ENCODE measurements around a stretch of chr14.

DNA sequence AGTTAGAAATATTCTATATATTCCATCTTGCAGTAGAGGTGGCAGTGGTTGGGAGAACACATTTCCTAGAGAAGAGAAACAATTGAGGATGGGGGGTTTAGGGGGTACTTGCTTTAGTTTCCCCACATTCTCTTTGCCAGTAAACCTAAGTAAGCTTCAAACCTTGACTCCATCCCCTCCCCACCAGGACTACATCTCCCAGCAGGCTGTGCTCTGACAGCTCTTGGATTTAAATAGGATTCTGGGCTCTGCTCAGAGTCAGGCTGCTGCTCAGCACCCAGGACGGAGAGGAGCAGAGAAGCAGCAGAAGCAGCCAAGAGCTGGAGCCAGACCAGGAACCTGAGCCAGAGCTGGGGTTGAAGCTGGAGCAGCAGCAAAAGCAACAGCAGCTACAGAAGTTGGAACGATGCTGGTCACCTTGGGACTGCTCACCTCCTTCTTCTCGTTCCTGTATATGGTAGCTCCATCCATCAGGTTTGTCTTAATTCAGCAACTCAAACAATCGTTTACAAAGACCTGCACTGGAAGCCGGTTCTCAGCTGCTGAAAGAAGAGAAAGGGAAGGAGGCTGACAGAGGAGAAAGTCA is 20.6 kb downstream of the RDH12 start:
- PRO-cap = unidirectional peak, plus-strand start at position 258 of the sequence

- PRO-cap = no peak
Observed at GRCh38 chr14:67937028-67937641, 117.6 kb downstream of the RAD51B start.

DNA sequence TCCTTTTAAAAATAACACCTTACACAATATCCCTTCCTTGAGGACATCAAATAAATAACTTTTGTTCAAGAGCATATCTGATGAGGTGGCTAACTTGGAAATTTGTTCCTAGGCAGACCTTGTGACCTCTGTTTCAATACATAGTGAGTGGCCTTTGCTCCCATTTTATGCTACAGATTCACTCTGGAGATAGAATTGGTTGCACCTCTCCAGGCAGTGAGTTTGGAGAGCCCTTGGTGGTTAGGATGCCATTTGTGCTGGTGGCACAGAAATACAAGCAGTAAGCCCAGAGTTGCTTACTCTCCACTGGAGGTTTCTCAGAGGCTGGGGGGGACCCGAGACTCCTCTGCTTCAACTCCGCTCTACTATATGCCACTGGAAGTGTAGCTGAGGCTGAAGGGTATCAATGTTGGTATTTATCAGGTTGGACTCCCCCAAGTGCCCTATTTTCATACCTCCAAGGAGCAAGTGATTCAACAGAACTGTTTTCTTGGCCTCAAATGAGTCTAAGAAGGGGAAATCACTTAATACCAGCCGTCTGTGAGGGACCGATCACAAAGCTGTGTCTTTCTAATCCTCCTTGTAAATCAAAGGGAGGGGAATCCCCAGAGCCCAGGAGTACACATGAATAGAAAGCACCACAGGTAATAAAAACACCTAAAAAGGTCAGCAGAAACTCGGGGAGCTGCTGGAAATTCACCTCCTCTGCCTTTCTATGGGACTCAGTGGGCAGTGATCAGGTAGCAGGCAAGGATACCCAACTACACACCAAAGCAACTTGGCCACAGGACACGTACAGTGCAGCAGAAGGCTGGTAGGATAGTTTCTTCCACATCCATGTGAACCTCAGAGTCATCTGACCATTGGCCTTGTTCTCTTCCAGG is 463.2 kb downstream of the RAD51B start:
- PRO-cap = no peak

DNA sequence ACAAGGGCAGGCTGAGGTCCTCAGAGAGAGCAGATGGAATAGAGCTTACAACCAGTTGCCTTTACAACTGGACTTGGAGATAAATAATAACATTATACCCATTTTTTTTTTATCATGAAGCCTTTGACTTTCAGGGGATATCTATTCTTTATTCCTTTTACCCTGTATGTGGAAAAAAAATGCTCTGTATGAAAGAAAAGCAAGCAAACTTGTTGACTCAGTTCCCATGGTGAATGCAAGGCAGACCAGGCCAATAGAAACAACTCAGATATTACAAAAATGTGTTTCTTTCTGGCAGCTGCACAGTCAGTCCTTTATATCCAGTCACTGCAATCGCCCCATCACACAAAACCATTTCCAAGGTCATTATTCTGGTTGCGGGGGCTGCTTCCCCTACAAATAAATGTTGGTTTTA is 401.3 kb downstream of the ZFP36L1 start:
- PRO-cap = no peak

DNA sequence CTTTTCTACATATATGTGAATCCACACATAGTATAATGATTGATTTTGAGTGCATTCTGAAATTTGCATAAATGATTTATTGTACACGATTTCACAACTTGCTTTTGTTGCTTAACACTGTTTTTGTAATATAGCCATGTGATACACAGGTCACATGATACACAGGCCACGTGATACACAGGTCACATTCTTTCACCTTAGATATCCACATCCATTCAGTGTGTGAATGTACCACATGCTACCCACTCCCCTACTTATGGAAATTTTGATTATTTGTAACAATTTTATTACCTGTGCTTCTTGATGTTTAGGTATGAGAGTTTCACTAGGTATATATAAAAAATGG is 319.0 kb downstream of the ZFP36L1 start:
- PRO-cap = no peak

- PRO-cap = no peak
Observed at GRCh38 chr14:68550272-68550855, 242.5 kb downstream of the ZFP36L1 start.

DNA sequence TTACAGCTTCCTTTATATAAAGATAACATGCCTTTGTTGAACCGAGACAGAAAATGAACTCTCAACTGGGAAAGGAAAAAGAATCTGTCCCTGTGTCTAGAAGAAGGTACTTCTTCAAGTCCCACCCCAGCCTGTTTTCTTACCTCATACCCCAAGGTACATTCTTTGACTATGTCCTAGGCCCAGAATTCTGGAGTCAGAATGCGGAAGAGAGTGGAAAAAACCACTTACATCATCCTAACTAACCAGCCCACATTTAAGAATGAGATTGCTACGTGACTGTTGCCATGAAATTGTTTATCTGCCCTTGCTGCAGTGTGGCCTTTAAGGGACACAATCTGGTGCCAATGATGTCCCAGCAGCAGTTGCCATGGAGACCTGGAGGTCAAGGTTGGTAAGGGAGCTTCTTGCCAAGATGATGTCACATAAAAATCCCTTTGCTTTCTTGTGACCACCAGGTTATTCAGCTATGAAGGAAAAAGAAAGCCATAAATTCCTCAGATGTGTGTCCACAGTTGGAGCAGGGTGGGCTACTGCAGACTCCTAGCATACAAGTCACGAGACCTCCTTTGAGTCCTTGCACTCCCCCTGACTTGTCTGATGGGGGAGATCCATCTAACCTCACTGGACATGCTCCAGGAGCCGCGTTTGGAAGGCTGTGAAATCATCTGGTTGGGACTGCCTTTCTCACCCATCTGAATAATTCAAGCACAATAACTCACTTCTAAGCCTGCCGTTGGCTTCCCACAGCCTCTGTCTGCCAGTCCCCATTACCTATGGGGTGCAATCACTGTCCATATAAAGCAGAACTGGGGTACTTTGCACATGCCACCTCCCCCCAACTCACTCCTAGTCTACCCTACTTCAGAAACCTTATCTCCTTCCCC is 165.7 kb downstream of the ZFP36L1 start:
- PRO-cap = no peak

DNA sequence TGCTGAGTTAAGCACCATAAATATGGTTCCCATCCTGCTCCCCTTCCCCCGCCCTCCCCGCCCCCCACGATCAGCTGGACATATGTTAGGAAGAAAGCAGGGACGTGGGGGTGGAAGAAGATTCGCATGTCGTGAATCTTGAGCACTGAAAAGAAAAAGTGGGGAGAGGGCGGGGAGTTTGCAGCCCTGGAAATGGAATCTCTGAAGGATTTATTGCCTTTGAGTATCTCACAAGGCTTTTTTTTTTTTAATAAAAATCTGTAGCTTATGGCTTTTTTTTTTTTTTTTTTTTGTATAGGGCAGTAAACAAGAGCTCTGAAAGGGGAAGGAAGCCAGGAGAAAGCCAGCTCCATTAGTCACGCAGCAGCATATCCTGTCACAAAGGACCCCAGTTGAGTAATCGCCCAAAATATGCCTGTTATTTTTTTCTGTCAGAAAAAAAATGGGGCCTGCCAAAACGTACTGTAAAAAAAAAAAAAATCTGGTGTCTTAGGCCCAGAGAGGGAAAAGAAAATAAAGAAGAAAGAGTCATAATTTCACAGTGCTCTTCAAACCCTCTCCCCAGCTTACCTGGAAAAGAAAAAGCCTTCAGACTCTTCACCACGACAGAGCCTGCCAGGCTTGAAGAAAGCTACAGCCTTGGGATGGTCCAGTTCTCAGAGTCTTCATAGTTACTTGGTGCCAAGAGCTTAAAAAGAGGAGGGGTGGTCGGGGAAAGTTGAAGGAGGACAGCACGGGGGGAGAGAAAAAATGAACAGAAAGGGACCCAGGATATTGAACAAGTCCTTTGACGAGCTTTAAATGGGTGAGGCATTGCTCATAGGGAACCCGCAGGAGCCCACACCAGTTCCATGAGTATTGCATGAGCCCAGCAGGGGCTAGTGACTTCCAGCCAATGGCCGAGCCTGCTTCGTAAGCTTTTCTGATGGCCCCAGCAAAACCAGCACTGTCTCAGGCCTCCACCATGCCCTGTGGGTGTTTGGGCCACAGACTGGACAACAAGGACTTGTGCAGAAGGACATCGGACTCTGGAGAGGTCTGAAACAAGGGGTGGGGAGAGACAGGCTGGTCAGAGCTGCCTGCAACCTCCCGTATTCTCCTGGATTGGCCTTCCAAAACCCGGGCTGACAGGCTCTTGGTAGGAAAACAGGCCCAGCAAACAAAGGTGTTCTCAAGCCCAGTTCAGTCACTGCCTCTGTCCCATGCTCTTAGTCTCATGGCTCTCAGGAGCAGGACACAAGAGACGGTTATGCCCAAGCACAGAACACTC is 109.8 kb downstream of the ZFP36L1 start:
- PRO-cap = no peak

GRCh38 chr14:68685109-68686041 is 107.5 kb downstream of the ZFP36L1 start:
- PRO-cap = no peak

DNA sequence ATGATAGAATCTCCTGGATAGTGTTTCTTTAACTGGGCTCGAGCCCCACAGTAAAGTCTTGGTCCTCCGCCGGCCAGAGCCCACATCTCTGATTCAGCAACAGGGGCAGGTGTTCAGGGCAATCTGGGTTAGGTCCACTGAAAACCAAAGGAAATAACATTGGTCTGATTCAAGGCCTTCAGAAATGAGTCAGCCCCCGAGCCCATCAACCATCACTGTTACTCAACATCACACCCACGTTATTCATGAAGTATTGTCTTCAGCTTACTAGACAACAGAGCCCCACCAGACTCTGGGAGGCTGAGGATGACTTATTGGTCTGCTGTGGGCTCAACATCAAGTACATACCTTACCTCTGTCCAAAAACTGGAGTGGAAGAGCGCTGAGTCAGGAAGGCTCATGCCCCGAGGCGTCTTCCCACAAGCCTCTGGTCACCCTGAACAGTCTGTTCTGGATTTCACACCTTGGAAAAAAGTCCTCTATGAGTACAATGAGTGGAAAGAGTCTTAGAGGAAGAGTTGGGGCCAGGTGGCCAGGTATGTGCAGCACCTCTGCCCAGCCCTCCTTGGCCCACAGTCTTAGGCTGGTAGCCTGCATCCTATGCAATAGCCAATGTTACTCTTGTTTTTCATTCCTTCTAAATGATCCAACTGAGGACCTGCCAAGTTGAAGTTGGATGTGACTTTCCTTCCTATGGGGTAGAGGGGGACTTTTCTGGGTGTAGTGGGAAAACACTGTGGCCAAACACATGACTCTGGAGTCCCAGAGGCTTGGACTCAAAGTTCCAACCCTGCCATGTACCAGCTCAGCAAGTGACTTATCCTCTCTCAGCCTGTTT is 97.4 kb downstream of the ZFP36L1 start:
- PRO-cap = no peak

DNA sequence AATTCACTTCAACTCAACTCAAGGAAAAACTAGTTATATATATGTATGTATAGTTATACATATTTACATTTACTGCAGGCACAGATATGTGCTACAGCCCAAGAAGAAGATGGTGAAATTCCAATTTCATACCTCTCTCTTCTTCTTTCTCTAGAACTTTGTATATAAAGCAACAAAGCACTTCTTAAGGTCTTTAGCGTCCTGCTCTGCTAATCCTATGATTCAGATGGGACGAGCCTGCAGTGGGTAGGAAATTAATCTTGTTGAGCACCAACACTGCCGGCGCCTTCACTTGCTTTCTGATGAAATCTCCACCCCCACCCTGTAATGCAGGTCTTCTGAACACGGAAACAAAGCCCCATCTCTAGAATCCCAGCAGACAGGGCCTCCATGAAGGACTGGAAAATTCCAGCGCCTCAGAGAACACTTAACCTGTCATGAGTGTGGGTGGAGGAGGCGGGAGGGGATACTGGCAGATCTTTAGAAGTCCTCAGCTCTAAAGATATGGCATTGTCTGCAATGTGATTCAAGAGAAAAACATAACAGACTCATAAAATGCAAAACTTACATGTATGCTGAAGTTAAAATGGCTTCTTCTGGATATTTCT is 43.4 kb downstream of the ZFP36L1 start:
- PRO-cap = no peak

- PRO-cap = no peak
Observed at GRCh38 chr14:68766618-68767036, 26.2 kb downstream of the ZFP36L1 start.

GRCh38 chr14:68784293-68784953 is 8.4 kb downstream of the ZFP36L1 start:
- PRO-cap = no peak

- PRO-cap = no peak
Observed at GRCh38 chr14:68786854-68787948, 5.7 kb downstream of the ZFP36L1 start.

GRCh38 chr14:68794442-68795127 is 1.7 kb upstream of the ZFP36L1 start:
- PRO-cap = bidirectional peak, plus-strand start at chr14:68794594, minus-strand start at chr14:68794604

GRCh38 chr14:68911754-68912008 is 67.4 kb downstream of the ACTN1 start:
- PRO-cap = no peak

DNA sequence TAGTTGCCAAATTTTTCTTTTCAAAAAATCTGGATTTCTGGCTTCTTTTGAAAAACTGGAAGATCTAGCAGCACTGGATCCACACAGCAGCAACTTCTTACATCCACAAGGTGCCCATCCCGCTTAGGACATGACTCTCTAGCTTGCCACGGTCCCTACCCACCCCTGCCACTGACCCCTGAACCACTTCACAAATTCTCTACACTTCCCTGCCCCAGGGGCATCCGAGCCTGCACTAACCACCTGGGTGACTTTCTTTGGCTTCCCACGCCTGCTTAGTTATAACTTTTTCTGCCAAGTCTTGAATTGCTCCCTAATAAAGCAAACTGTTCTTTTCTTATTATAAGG is 60.0 kb downstream of the ACTN1 start:
- PRO-cap = no peak

- PRO-cap = no peak
Observed at GRCh38 chr14:68945175-68946352, 33.5 kb downstream of the ACTN1 start.

DNA sequence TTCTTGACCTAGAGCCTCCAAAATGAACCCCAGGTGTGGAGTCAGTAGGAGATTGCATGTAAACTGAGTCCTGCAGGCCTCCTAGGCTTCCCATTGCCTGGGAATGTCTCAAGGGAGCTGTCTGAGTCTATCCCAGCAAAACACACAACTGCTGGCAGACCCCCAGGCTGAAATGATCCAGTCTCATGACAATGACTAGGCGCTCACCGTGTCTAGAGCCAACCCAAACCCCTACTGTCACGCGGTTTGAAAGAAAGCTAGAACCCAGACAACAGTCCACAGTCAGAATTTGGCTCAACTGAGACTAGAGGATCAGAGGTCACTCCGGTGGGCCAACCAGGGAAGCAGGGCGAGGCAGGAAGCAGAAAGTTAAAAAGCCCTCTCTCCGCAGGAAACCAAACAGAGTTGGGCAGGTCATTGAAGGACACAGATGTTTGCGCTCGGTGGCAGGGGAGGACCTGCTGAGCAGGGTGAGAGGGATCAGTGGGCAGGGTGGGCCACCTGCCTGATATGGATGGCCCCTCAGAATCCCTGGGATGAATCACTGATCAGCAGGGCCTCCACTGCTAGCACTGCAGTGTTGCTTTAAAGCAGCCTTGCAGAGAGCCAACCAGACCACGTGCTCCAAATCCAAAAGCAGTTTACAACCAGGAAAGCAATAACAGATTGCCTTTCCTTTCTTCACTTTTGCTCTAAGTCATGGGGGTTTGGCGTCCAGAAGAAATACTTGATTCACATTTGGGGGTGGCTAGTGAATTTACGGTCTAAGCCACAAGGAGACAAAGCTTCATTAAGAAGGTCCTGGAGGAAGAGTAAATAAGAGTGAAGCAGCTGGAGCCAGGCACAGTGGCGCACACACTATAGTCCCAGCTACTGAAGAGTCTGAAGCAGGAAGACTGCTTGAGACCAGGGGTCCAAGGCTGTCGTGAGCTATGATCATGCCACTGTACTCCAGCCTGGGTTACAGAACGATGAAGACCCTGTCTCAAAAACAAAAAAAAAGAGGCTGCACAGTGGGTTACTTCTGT is 23.6 kb downstream of the ACTN1 start:
- PRO-cap = no peak

DNA sequence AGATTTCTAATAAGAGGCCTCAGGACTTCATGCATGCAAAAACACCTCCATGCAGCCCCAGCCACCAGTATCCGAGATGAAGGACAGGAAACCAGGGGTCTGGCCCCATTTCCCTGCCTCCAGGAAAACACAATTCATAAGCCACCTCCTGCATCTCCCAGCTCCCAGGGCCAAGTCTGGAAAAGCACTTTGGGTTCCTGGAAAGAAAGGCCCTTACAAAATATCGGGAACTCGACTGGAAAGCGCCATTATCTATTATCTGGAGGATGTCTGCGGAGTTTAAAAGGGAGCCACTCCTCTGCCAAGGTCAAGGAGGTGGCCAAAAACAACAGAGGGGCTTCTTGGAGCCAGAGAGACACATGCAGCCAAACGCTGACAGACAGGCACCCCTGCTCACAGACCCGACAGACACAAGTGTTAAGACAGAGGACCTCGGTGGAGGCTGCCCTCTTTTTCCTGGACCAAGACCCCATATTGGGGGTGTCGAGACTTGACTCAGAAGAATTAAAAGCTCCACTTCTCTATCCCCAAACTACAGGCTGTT is 9.8 kb downstream of the ACTN1 start:
- PRO-cap = no peak